Islet of Langerhans (tissue), 1 donor: ENCODE measurements around a stretch of chr6.

DNA sequence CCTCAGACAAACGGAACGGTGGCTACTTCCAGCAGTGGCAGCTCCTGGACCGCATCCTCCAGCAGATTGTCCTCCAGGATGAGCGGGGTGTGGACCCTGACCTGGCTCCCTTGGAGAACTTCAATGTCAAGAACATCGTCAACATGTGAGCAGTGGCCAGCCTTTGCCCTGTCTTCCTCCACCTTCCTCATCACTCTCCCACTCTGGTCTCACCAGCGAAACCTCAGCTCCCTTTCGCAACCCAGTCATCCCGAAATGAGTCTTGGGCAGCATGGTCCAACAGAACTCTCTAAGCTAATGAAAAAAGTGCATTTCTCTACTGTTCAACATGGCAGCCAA is 59.0 kb downstream of the MOCS1 start:
- RRBS: no CpG with 5 or more reads among the region's 8 CpGs

GRCh38 chr6:39882117-39883057 is 51.9 kb downstream of the MOCS1 start:
- RRBS: no CpG with 5 or more reads among the region's 19 CpGs

- RRBS: no CpG with 5 or more reads among the region's 8 CpGs
Measured at GRCh38 chr6:40138406-40138954, 204.2 kb upstream of the MOCS1 start.

DNA sequence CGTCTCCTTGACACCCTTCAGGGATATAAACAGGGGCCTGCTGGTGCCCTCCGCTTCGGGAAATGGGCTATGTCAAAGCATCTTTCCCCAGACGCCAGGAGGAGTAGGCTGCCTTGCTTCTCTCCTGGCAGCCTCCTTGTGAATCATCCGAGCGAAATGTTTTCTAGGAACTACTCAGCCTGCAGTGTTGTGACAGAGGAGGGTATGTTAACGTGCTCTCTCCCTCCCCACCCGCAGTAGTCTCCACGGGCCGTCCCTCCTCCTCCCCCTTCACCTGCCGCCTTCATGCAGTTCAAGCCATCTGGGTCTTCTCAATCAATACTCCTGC is 168.1 kb upstream of the LRFN2 start:
- RRBS: no CpG with 5 or more reads among the region's 11 CpGs

GRCh38 chr6:41003944-41004213 is 35.1 kb downstream of the UNC5CL start:
- RRBS: no CpG with 5 or more reads among the region's 3 CpGs

DNA sequence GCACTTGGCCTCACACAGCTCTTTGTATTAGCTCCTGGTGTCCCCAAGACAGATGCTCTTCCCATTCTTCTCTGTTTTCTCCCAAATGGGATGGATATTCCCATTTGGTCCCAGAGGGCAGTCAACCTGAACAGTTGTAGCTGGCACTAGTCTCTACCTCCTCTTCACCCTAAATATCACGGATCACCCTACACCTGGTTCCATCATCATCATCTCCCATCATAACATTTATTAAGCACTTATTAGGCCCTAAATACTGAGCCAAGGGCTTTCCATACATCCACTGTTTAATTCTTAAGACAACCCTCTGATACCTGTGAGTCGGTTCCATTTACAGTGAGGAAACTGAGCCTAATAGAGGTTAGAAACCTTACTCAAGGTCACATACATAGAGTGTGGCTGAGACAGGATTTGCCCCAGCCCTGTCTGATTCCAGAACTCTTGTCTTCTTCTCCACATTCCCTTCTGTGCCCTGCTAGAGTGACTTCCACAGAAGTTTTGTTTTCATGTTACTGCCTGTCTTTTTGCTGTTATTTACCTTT is 15.4 kb downstream of the TREM1 start:
- RRBS: no CpG with 5 or more reads among the region's 2 CpGs

DNA sequence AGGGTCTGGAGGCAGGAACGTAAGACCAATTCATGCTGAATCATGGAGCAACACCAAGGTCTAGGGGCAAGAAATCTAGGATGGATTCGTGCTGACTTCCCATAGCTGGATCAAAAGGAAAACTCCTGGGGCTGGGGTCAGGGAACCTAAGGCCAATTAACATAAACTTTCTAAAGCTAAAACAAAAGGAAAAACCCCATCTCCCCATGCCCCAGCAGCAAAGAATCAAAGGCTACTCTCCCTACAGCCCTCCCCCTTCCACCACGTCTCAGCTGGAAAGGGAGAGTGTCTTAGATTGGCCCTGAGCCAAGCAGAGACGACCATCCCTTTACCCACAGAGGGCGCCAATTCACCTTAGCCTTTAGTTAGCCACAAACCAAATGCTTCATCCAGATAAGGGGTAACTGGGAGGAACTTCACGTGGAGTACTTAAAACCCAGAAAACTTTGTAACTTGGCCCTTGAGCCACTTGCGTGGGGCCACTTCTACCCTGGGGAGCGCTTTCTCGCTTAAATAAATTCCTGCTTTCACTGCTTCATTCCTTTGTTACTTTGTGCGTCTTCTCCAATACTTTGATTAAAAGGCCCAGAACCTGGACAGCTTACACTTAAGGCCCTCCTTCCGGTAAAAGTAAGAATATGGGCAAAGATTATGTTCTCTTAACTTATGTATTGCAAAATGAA is 7.5 kb downstream of the TREM1 start:
- RRBS: no CpG with 5 or more reads among the region's 11 CpGs

- RRBS: 25% methylated on average over 2 of the region's 27 CpGs
Measured at GRCh38 chr6:41318435-41319235, 16.8 kb upstream of the NCR2 start.

- RRBS: no CpG with 5 or more reads among the region's 38 CpGs
Measured at GRCh38 chr6:41469663-41470337, 76.4 kb upstream of the FOXP4 start.

DNA sequence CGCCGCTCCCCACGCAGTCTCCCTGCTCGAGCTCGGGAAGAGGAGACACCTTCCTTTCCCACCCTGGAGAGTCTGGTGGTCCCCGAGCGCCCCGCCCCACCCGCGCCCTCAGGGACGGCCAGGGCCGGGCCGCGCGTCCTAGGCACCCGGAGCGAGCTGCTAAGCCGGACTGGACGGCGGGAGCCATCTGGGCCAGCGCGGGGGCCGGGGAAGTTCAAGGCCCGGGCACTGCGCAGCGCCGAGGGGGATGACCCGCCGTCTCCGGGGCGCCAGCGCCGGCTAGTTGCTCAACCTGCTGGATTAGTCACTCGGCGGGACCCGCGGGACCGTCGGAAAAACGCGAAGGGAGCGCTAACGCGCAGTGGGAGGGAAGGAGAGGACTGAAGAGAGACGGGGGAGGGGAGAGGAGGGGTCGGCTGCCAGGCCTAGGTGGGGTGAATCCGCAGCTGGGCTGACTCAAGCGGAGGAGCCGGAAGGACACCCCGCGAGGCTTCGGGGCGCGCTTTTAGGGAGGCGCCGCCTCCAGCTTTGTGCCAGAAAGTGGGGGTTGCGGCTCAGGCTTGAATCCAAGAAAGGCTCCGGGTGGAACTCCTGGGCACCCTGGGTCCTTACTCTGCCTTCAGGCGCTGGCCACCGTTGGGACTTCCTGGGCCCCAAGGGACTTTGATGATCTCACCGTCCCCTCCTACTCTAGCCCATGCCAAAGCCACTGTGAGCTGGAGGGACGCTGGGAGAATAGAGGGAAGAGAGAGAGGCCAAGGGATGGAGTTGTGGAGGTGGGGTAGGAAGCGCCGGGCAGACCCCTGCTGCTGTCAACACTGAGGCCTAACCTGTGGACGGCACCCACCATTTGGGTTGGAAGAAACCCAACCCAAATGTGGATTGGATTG is 75.6 kb upstream of the FOXP4 start:
- RRBS: 11% methylated on average over 13 of the region's 65 CpGs

GRCh38 chr6:41586977-41587695 is 41.0 kb downstream of the FOXP4 start:
- RRBS: no CpG with 5 or more reads among the region's 23 CpGs

DNA sequence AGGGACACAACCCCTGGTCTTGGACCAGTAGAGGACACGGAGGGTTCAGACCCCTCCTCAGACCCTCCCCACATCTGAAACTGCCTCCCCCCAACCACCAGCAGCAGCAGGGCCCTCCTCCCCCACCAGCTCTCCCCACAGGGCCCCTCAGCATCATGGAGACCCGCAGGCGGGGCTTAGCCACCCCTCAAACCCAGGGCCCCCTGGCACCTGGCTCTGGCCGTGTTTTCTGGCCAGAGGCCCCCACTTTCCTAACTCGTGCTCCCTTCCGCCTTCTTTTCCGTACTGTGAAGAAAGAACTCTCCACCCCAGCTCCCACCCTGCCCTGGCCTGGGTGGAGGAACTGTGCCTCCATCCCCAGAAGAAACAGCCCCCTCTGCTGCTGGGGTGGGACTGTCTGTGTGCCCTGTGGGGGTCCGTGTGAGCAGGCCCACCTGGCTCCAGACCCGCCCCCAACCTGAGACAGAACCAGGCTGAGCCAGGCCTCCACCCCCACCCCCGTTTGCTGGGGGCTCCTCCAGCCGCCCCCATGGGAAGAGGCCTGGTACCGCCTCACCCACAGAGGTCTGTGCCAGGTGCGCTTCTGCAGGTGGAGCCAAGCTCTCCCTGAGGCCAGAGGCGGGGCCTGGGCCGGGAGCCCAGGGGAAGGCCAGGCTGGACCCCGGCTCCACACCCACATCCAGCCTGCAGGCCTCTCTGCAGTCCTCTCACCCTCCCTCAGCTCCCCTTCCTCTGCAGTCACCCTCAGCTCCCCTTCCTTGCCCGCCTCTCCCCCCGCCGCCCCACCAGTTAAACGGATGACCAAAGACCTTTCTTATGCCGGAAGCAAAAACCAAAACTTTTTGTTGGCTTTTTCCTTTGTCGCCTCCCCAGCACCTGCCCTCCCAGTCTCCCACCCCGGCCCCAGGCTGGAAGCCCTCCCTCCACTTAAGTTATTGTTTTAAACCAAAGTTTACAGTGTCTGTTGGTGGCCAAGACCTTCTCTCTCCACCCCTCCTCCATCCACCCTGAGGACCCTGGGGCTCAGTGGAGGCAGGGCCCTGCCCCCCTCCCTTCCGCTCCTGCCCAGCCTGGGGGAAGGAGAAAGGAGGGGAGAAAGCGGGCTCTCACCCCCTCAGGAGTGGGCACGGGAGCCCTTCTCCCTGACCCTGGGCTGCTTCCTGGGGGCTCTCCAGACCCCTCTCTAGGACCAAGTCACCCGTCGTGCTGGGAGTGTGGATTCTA is 38.7 kb upstream of the MDFI start:
- RRBS: 88% methylated on average over 2 of the region's 28 CpGs

DNA sequence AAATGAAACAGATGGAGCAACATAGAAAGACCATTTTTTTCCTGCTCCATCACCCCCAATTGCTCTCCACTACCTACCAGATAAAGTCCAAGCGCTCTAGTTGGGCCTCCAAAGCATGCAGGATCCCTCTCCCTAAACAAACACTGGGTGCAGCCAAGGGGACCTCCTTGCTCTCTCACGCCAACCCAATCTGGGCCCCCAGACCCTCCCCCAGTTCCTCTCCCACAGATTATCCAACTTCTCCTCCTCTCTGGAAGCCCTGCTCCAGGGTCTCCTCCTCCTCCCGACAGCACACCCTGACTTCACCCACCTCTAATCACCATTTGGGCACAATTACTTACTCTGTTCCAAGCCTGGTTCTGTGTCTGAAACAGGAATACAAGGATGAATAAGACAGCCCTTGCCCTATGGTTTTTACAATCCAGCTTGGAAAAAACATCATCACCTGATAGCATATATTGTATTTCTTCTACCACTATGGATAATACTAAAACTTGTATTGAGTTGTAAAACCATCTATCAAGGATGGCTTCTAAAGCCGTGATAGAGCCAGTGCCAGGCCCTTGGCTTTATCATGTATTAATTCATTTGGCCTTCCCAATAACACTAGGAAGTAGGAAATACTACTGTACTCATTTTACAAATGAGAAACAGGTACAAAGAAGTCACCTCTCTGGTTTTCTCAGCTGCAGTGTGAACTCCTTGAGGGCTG is 24.7 kb downstream of the TFEB start:
- RRBS: no CpG with 5 or more reads among the region's 4 CpGs

DNA sequence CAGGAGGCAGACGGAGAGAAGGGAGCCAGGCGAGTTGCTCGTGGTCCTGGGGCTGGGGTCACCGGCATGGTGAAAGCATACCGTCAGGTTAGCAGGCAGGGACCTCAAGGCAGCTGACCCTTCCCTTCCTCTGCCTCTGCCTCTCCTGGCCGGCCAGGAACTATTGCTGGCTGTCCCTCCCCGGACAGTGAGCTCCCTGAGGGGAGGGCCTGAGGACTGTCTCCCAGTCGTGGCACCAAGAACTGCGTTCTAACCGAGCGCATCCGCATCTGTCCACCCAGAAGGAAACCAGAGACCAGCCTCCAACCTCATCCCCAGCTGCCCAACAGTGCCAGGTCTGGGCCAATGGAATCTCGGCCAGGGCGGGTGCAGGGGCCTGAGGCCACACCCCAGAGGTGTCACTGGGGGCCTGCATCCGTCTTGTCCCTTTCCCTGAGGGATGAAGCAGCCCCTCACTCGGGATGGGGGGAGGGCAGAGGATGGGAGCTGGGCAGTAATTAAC is 1.8 kb downstream of the TFEB start:
- RRBS: 17% methylated on average over 6 of the region's 16 CpGs

DNA sequence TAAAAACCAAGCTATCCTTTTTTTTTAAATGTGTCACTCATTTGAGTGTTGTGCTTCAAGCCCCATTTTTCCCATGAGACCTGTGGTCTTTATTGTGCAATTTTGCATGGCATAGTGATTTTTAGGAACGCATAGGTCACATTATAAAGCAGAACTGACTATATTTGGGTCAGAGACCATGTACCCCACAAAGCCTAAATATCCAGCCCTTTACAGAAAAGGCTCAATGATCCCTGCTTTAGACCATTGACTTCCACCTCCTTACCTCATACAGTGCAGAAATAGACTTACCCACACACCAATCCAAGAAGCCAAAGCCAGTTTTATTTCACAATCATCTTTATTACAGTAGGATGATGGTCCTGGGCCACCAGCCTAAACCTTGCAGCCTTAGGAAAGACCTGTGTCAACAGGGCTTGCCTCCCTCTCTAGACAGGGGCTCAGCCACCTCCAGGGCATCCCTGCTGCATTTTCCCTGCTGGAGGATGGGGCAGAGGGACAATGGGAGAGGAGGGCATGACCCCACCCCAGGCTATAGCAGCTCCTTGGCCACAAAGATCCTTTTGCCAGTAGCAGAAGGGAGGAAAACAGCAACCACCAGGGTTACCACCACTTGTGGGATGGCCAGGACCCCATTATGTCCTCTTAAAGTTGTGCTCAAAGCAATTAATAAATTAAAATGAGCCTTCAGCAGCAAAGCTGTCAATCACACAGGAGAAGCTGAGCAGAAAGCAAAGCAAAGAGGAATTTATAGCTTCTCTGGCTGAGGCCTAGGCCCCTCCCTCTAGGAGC is 6.8 kb downstream of the CCND3 start:
- RRBS: no CpG with 5 or more reads among the region's 1 CpG

DNA sequence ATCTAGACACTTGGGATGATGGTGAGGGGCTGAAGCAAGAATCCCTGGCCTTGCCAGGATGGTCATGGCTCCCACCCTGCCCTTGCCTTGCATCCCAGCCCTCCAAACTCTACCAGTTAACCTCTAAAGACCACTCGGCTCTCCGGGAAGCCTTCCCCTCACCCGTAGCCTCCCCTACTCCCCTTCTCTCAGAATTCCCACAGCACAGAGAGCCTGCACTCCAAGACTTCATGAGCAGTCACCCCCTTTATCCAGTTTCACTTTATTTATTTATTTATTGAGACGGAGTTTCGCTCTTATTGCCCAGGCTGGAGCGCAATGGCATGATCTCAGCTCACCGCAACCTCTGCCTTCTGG is 29.9 kb upstream of the TAF8 start:
- RRBS: no CpG with 5 or more reads among the region's 7 CpGs

- RRBS: no CpG with 5 or more reads among the region's 23 CpGs
Measured at GRCh38 chr6:42280065-42280768, 62.6 kb upstream of the MRPS10 start.

DNA sequence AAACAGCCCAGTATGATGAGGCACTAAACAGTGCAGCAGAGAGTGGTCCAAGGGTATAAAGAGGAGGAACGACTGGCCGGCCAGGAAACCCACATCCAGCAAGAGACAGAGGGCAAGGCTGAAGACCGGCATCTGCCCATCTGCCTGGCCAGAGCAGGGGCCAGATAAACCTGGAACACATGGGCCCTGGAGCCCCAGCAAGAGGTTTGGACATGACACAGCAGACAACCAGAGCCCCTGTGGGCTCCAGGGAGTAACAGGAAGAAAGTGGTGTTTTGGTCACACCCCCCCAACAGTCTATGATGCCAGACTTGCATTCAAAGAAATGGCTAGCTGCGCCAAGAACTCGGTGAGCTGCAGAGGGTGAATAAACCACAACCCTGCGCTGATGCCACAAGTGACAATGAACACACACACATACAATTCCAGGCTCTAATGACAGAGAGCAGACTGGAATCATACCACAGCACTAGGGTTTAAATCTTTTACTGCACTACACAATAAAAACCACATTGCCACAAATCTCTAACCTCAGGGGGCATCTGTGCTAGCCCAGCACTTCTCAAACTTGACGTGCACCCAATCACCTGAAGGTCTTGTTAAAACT is 34.1 kb downstream of the TRERF1 start:
- RRBS: no CpG with 5 or more reads among the region's 7 CpGs

DNA sequence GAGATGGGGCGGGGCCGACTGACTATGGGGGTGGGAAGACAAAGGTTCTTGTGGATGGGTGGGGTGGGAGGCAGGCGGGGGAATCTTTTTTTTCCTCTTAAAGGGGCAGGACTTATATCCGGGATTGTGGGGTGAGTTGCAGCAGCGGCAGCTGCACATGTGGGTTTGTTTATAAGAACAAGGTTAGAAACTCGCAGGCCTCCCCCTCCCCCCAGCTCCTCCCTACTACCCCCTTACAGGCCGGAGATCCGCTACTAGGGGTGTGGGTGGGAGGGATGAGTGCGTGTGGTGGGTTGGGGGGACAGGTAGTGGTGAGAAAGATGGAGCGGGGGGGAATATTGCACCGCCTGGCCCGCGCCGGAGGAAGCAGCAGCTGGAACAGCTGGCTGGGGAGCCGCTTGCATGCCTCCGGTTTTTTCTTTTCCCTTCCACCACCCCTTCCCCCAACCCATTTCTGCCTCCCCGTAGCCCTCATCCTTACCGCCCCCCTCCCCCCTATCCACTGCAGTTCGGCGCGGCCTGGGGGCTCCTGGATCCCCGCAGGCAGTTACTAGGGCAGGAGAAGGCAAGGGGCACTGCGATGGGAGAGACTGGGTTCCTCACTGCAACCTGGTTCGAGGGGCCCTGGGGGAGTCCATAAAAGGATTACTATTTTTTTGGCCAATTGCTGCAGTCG is 467 bp upstream of the TBCC start:
- RRBS: 10% methylated on average over 3 of the region's 25 CpGs

DNA sequence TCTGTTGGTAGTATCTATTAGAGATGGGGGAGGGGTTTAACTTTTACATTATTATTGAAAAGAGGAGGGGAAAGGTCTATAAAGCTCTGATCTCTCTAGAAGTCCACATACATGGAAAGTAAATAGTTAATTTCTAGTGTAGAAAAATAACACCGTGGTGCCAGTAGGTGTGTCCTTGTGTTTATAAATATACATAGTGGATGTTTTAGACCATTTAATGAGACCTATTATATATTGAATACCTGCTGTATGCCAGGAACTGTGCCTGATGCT is 2.4 kb downstream of the BICRAL start:
- RRBS: no CpG with 5 or more reads among the region's 1 CpG